Neural cell (in vitro differentiated cells): Measurements from ENCODE around the genes B4GALT5 and SNAI1.

DNA sequence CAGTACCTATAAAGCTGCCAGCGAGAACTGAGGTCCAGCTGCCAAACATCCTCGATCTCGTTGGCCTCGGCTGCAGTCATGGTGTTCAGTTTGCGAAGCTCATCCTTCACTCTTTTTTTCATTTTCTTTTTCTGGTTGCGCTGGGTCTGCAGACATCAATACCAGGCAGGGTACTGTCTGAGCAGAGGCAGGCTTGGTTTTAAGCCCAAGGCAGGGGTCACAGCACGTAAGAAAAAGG, 22.1 kb downstream of the ZNFX1 start:
- RAMPAGE, long total RNA = no peak

- RAMPAGE, long total RNA = no peak
These were observed 7.2 kb downstream of the ZNFX1 start for GRCh38 chr20:49270540-49271152.

GRCh38 chr20:49281042-49282172, 3.5 kb upstream of the ZNFX1 start:
- RAMPAGE, long total RNA = no peak

DNA sequence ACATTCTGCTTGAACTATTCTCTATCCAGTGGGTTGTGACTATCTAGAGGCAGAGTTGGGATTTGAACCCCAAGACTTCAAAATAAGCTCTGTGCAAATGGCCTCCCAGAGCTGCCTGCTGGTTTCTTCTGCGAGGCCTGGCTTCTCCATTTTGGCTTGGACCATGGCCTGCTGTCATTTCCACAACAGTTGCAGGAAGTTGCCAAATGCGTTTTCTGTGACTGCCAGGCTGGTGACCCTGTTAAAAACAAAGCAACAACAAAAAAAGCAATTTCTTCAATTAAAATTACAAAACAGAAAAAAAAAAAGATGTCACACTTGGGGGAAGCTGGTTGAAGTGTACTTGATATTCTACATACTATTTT, 20.0 kb upstream of the ZNFX1 start:
- RAMPAGE, long total RNA = no peak

DNA sequence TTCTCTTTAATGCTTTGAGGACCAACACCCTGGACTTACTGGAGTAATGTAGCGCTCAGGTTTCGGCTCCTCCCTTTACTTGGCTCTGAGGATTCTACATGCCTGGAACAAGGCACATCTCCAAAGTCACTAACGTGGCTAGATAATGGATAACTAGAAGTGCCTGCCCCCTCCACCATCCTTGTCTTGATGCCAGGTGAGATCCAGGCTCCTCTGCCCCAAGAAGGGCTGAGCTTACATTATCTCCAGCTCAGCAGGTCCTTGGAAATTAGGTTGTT, 75.5 kb upstream of the ZNFX1 start:
- RAMPAGE, long total RNA = no peak

DNA sequence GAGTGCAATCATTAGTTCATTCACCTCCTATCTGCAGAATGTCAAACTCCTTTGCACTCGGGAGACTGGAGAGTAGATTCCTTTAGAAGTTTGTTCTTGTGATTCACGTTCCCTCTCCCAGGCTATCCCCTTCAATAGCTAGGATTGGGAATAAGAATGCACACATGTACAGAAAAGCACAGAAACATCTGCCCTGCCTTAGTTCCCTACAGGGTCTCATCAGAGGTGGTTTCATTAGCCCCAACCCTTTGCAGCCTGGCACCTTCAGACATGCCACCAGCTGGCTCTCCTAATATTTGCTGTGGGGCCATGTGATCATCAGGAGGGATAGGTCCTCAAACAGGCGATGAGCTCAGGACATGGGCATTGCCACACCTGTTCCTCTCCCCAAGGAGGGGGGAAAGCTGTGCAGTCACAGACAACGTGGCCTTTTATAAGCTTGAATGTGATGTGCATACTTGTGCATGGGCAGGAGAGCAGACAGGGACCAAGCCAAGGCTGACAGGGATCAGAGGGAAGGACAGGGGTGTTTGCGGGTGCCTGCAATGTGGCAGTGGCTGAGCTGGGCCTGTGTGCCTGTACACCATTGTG, 78.7 kb upstream of the ZNFX1 start:
- RAMPAGE, long total RNA = no peak

- RAMPAGE, long total RNA = no peak
These were observed 88.1 kb downstream of the KCNB1 start for GRCh38 chr20:49394314-49394788.

DNA sequence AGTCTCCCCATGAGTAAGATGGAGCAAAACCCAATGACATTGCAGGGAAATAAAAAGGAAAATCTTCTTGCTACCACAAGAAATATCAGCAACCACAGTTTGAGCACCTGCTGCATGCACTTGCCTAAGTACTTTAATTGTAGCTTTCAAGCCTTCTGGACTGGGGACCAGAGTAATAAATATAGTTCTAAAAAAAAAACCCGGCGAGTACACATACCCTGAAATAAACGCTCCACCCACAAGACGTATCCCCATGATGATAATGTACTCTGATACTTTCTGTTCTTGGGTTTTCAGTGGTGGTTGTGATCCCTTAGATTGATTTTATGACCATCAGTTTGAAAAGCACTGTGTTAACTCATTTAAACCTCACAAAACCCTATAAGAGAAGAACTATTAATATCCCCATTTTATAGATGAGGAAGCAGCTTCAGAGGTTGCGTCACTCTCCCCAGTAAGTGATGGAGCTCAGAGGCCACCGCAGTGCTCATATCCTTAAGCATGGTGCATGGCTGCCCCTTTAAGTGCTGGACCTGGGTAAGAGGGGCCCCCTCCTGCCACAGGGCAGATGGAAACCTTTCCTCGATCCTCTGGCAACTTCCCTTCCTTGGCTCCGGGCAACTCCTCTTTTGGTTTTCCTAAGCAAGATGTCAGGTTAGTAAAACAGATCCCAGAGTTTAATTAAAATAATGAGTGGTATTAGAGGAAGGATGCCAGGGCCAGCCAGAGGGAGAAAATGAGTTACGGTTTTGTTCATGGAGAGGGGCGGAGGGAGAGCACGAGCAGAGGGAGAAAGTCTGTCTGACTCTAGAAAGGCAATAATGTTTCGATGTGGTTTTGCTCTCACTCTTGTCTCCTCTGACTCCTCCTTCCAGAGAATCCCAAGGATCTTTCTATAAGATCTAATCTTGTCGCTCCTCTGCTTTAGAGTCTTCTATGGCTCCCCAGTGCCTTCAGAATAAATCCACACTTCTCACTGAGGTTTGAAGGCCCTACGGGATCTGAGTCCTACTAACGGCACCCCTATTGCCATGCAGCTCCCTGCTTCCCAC, 67.2 kb downstream of the KCNB1 start:
- RAMPAGE, long total RNA = no peak

GRCh38 chr20:49483278-49483938, 940 bp upstream of the KCNB1 start:
- RAMPAGE, long total RNA = no peak

- RAMPAGE, long total RNA = no peak
These were observed 16.8 kb upstream of the PTGIS start for GRCh38 chr20:49584768-49585141.

DNA sequence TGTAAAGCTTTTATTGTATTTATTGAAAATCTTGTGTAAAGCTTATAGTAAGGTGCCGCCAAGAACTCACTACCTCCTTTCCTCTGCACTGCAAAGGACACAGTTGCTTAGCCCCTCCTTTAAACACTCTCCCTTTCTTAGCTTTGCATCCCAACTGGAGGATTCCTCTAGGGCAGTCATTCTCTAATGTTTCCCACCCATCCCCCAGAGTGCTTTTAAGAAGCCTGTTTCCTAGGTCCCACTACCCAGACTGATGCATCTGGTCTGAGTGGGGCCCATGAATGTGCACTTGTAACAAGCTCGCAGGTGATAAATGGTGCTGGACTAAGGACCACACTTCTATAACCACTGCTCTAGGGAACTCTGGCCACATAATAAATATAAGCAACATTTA, 55.2 kb downstream of the B4GALT5 start:
- RAMPAGE, long total RNA = no peak

GRCh38 chr20:49671962-49672624, 41.6 kb downstream of the B4GALT5 start:
- RAMPAGE, long total RNA = no peak

GRCh38 chr20:49690808-49691695, 22.6 kb downstream of the B4GALT5 start:
- RAMPAGE, long total RNA = no peak

- RAMPAGE, long total RNA = no peak
These were observed 16.4 kb downstream of the B4GALT5 start for GRCh38 chr20:49697121-49697864.

DNA sequence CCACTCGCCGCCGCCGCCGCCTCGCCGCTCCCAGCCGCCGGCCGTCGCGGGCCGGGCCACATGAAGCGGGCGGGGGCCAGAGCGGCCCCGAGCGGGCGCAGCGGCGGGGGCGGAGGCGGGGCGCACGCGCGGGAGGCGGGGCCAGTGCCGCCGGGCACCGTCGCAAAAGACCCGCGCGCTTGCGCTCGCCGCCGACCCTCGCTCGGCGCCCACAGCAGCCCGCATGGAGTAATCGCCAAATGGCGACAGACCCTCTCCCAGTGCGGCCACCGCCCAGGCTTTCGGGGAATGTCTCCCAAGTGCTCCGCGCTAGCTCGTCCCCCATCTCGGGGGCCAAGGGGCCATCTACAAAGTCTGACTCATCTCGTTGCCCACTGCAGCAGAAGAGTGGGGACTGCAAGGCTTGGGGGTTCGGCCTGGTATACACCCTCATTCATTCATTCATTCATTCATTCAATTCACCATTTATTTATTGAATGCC, at the start of gene B4GALT5:
Gene B4GALT5, minus strand, starts transcription at position 62 of the 481 bp plus-strand sequence.
- RAMPAGE, long total RNA = no peak

DNA sequence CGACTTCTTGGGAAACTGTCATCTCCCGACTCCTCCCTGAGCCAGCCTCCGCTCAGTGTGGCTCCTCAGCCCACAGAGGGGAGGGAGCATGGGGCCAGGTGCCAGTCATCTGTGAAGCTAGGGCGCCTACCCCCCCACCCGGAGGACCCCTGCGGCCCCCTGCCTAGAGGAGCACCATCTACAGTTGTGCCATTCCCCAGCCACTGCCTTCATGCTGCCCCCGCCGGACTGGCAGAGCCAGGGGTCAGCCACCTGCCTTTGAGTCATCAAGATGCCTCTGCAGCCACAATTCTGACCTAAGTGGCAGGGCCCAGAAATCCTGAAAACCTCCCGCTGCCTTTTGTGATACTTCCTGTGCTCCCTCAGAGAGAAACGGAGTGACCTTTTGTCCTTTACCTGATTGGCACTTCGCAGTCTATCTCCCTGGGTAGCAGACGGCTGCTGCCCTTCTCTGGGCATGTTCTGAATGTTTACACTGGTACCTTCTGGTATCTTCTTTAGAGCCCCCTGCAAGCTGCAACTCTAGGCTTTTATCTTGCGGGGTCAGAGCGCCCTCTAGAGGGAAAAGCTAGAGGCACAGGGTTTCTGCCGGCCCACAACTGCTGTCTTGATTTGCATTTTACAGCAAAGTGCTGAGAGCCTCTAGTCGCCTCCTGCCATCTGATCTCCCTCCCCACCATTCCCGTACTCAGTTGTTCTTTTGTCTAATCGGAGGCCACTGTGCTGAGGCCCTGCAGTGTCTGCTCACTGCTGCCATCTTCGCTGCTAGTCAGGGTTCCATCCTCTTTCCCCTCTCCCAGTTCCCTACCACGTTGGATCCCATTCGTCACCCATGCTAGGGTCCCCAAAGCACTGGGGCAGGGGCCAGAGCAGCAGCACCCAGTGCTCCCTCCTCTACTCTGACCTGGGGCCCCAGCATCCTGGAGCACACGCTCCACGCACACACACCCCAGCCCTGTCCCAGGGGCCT, 26.9 kb downstream of the SPATA2 start:
- RAMPAGE, long total RNA = no peak

DNA sequence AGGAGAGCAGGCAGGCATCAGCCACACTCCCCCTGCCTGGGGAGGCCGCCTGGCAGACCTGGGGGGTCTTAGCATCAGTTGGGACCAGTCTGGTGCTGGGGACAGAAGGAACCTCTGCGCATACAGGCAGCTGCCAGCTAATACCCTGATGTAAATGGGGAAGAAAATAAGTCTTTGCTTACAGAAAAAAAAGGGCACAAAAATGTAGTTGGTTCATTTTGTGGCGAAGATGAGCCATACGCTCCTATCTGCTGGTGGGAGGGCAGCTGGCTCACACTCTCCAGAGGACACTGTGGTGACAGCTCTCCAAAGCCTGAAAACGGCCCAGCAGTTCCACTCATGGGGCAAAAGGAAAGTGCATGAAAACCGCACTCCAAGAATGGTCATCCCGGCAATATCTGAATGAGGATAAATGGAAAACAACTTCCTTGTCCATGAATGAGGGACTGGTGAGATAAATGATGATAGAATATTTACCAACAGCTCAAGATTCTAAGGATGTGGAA, 21.7 kb downstream of the SPATA2 start:
- RAMPAGE, long total RNA = no peak

DNA sequence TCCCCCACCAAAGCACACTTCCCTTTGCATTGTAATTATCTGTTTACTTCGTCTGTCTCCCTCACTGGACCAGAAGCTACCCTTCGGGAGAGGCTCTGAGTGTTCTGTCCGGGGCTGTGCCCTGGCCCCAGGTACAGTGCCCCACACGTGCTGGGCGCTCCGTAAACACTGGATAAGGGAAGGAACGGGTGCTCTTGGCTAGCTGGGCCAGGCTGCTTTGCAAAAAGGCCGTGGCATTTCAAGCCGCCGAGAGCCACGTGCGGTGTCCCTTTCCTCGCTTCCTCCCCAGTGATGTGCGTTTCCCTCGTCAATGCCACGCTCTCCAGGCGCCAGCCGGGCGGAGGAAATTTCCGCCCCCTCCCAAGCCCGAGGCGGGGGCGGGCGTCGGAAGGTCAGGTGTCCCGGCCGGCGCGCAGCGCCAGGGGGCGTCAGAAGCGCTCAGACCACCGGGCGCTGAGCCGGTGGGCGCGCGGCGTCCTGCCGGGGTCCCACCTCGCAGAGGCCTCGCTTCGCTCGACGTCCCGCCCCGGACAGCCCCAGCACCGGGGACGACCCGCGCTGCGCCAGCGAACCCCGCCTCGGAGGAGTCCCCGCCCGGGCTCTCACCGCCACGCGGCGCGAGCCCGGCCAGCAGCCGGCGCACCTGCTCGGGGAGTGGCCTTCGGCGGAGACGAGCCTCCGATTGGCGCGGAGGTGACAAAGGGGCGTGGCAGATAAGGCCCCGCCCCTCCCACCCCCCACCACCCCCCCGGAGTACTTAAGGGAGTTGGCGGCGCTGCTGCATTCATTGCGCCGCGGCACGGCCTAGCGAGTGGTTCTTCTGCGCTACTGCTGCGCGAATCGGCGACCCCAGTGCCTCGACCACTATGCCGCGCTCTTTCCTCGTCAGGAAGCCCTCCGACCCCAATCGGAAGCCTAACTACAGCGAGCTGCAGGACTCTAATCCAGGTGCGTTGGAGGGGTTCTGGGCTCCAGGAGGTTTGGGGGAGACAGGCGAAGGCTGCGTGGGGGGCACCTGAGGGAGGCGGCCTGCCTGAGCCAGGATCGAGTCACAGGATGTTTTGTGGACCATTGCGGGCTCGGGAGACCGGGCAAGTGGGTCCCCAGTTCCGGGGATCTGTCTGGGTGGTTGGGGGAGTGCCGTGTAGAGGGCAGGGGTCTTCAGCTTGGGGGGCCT, at the start of gene SNAI1:
Gene SNAI1, plus strand, starts transcription at position 787 of the 1,177 bp plus-strand sequence.
- RAMPAGE, long total RNA = no peak

- RAMPAGE, long total RNA = no peak
These were observed 64.5 kb downstream of the UBE2V1 start for GRCh38 chr20:50048291-50048979.

DNA sequence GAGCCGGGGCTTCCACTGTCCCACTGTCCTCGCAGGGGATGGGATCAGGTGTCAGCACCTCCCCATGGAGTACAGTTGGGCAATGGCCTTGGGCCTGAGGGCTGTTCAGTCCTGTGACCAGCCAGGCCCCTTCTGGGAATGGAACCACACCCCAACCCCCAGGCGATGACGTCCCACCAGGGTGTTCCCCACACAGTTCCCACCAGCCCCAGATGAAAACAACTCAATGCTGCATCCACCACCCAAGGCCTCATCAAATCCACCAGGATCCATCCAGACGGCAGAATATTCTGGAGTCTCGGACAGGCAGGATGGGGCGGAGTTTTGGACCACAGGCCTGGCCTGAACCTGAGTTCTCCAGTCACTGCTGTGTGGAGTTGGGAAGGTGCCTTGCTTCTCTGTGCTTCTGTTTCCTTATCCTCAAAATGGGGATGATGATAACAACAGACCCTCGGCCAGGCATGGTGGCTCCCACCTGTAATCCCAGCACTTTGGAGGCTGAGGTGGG, 62.1 kb downstream of the UBE2V1 start:
- RAMPAGE, long total RNA = no peak